Psoas muscle (tissue), 2 donors: ENCODE measurements around a stretch of chr6.

DNA sequence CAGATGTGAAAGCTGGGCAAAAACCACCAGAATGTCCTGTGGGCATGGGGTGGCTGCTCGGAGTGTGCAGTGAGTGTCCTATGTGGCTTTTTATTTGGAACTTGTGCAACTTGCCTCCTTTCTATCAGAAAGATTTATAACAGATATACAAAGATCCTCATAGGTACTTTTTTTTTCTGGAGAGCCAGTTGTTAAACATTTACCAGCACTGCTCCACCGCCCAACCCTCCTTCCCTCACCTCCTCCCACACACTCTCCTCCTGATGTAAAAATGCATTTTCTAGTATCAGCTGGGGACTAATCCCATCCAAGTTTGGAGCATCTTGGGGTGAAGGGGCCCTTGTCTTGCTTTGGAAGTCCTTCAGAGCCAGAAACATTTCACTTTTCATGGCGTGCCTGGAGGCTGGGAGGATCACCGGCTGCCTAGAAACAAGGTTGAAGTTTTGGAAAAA, 165.3 kb upstream of the AFDN start:
- PRO-cap, 2 experiments, result no peak in any of the 2 experiments

GRCh38 chr6:167711530-167712114, 115.1 kb upstream of the AFDN start:
- PRO-cap, 2 experiments, result no peak in any of the 2 experiments

GRCh38 chr6:167764648-167765081, 62.0 kb upstream of the AFDN start:
- PRO-cap, 2 experiments, result no peak in any of the 2 experiments

- PRO-cap, 2 experiments, result no peak in any of the 2 experiments
Measured at GRCh38 chr6:167824524-167824899, 2.2 kb upstream of the AFDN start.

DNA sequence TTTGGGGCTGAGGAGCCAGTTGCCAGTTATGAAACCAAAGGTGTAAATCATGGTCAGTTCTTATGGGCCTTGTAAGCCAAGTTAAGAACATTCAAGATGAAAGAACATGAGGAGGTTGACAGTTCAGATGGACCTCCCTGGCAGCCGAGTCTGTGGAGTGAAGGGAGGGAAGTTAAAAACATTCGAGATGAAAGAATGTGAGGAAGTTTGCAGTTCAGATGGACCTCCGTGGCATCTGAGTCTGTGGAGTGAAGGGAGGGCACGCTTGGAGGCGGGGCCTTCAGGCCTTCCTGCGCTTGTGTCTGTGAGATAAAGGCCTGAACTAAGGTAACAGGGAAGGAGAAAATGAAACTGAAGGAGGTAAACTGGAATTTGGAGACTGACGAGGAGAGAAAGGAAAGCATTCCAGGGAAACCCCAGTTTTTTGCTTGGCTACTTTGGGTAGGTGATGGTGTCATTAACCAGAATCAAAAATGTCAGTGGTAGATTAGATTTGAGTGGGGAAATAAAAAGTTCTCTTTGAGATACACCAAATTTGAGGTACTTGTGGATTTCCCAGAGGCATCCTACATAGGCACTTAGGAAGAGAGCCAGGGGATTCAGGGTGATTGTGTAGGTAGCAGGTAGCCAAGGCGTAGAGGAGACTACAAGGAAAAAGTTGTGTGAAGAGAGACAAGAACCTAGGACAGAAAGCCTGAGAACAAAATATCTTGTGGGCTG, 14.2 kb downstream of the AFDN start:
- PRO-cap, 2 experiments, result no peak in any of the 2 experiments

GRCh38 chr6:167966490-167967051, 30.9 kb upstream of the KIF25 start:
- PRO-cap, 2 experiments, result no peak in any of the 2 experiments

DNA sequence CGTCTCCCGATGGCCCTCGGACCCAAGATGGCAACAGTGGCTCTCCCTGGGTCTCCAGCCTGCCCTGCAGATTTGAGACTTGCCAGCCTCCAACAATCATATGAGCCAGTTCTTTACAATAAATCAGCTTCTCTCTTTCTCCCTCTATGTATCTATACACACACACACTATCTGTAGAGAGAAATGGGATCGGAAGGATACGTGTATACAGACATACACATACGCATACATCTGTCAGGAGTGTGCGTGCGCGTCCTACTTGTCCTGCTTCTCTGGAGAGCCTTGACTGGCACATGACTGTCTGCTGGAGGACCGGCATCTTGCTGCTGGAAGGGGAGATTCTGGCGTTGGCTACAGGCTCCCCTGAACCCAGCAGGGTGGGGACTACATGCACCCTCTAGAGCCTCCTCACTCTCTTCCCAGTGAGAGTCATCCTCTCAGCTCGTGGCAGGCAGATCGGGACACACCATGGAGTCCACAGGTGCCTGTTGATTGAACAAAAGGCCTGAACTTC, 8.4 kb downstream of the FRMD1 start:
- PRO-cap, 2 experiments, result no peak in any of the 2 experiments

DNA sequence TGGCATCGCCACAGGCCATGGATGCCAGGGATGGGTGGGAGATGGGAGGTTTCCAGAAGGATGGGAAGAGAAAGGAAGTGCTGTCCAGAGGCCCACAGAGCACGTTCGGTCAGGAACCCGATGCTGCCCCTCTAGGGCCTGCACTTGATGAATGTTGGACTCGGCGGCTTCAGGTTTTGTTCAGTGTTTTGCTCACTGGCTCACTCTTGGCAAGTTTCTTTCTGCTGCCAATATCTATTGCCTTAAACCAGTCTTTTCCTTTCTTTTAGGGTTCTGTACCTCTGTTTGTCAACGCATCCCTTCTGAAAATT, 97.7 kb downstream of the DACT2 start:
- PRO-cap, 2 experiments, result no peak in any of the 2 experiments

- PRO-cap, 2 experiments, result no peak in any of the 2 experiments
Measured at GRCh38 chr6:168624399-168624826, 183.4 kb downstream of the SMOC2 start.

- PRO-cap, 2 experiments, result peak in 1 of 2 experiments; most common plus-strand start chr6:168963136 (in 1)
Measured at GRCh38 chr6:168962749-168963446, 290.7 kb downstream of the THBS2 start.

DNA sequence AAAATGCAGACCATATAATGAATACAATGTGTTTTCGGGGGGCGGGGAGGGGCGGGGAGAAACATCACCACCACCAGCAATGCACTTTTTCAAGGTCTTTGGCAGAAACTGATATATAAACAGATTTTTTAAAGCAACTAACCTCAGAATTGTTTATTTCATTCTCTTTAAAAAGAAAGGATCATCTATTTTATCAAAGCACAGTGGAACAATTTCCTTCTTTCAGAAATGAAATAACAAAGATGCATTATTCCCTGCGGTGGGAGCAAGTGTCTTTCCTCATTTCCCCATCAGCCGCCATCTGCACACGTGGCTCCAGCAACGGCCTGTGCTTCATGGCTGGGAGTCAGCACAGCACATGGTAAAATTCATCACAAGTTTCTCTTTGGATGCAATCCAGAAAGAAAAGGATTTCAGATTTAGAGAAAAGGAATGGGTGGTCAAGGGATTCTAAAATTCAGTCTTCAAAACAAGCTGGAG, 107.8 kb downstream of the THBS2 start:
- PRO-cap, 2 experiments, result no peak in any of the 2 experiments

DNA sequence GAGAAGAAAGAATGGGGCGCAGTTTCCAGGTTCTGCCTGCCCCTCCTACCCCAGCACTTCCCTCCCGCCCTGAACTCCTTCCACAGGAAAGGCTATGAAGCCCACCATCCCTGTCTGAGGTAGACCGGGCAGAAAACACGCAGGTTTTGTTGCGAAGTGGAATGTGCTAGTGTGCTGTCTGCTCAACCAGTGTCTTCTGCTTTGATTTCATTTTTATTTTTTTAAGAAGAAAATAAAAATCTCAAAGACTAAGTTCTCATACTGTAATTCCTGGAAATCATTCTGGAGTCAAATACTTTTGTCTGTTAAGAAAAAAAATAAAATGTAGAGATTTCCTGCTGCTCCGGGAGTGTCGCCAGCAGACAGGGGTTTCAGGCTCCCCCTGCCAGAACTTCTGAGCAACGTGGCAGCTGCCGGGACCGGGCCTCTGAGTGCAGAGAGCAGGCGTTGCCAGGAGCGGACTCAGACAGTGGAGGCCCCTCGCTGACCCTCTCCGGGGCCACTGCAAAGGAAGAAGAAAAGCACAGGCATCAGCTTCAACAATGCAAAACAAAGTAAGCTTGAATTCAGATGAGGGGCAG, 95.6 kb downstream of the THBS2 start:
- PRO-cap, 2 experiments, result no peak in any of the 2 experiments

GRCh38 chr6:169386300-169387326, 133.0 kb upstream of the THBS2 start:
- PRO-cap, 2 experiments, result no peak in any of the 2 experiments

- PRO-cap, 2 experiments, result peak in 2 of 2 experiments; most common plus-strand start chr6:169452593 (in 1); most common minus-strand start chr6:169452494 (in 2)
Measured at GRCh38 chr6:169452111-169453018, 198.7 kb upstream of the THBS2 start.

- PRO-cap, 2 experiments, result no peak in any of the 2 experiments
Measured at GRCh38 chr6:169529869-169530245, 172.0 kb downstream of the WDR27 start.

- PRO-cap, 2 experiments, result no peak in any of the 2 experiments
Measured at GRCh38 chr6:169720761-169721259, 3.5 kb downstream of the PHF10 start.

- PRO-cap, 2 experiments, result no peak in any of the 2 experiments
Measured at GRCh38 chr6:170147649-170148637, 142.9 kb downstream of the DLL1 start.

DNA sequence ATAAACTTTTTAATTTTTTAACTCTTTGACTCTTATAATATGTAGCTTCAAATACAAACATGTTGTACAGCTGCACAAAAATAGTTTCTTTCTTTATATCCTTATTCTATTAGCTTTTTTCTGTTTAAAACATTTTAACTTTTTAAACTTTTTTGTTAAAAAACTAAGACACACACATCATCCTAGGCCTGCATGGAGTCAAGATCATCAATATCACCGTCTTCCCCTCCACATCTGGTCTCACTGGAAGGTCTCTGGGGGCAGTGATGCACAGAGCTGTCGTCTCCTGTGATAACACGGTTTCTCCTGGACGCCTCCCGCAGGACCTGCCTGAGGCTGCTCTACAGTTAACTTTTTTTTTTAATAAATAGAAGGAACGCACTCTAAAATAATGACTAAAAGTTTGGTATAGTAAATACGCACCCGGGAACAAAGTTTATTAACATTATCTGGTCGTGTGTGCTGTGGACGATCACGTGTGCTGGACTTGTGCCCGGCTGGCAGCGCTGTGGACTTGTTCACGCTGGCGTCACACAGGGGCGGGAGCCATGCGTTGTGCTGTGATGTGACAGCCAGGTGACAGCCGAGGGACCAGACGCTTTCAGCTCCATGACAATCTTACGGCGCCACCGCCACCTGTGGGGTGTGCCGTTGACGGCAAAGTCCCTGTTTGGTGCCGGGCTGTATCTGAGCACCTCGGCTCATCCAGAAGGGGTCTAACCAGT, 25.5 kb downstream of the DLL1 start:
- PRO-cap, 2 experiments, result no peak in any of the 2 experiments

GRCh38 chr6:170265976-170266461, 24.9 kb downstream of the DLL1 start:
- PRO-cap, 2 experiments, result no peak in any of the 2 experiments

GRCh38 chr6:170288137-170288793, 2.6 kb downstream of the DLL1 start:
- PRO-cap, 2 experiments, result no peak in any of the 2 experiments